Mesenchymal stem cell of adipose (primary cell): ENCODE results near the gene GTF3C1.

DNA sequence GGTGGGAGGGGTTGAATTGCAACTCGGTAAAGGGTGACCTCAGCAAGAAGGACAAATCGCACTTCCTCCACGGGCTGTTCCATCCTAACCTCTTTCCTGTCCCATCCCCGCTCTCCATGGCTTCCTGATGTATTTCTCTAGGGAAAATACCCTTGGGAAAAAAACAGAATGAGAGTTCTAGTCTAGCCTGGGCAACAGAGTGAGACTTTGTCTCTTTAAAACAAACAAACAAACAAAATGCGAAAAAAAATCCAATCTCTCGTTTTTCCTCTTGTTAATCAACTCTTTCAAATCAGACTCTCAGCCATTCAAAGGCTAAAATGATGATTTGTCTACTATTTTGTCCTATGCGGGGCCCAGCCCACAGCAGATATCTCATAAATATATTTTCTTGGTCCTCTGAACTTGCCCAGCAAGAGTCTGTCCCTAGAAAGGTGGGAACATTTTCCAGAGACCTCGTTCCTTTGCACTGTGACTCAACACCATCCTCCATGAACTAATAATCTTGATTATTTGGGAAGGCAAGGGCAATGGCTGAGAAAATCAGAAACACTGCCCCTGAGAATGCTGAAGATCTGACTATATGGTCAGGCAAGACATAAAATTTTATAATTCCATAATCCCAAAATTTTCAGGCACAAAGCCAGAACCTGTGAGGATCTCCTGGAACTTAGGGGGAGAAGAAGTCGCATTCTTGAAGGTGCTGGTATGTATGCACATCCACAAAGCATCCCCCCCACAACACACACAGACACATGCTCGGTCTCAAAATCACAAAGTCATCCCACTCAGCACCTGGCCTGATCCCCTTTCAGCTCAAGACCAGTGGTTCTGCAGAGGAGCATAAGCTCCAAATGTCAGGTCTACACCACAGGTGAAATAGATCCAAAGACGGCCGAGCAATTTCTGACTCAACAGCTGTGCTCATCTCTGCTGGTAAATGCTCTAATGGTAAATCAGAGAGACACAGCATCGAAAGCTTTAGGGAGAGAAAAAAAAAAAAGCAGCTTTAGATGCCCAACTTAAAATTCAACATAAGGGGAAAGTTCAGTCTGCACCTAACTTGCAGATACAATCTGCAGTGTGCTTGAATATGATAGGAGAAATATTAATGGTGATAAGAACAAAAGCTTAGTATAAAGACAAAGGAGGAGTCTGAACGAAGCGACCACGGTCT is 56.8 kb downstream of the ARHGAP17 start:
- CAGE, long polyA plus RNA = no peak

- CAGE, long polyA plus RNA = no peak
These were observed 686 bp downstream of the ARHGAP17 start for GRCh38 chr16:25014165-25015201.

GRCh38 chr16:25051841-25052349 is 36.7 kb upstream of the ARHGAP17 start:
- CAGE, long polyA plus RNA = no peak

- CAGE, long polyA plus RNA = no peak
These were observed 38.6 kb upstream of the AQP8 start for GRCh38 chr16:25177988-25178686.

DNA sequence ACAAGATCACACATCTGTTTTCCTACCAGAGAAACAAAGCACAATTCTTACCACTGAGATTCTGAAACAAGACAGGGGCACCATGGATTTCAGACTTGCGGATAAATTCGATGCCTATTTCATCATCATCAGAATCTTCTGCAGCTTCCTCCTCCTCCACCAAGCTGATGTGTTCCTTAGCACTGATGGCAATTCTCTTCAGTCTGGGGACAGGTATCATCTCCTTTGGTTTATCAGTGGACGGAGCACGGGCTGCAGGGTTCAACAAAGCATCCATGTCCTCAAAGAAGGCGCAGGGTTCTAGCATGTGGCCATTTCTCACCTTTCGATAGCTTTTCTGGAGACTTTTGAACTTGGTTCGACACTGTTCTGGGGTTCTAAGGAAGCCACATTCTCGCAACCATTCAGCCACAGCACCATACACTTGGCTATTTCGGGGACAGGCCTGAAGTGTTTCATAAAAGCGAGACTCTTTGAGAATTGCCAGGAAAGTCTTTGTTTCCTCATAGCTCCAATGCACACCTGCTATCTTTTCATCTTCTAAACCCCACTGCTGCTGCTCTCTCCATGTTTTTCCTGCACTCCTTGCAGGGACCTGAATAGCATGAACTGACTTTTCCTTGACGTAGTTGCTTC is 10.9 kb downstream of the ZKSCAN2 start:
- CAGE, long polyA plus RNA = no peak

- CAGE, long polyA plus RNA = no peak
These were observed 717 bp downstream of the ZKSCAN2 start for GRCh38 chr16:25256948-25257307.

- CAGE, long polyA plus RNA = no peak
These were observed 127.6 kb upstream of the HS3ST4 start for GRCh38 chr16:25564212-25564564.

DNA sequence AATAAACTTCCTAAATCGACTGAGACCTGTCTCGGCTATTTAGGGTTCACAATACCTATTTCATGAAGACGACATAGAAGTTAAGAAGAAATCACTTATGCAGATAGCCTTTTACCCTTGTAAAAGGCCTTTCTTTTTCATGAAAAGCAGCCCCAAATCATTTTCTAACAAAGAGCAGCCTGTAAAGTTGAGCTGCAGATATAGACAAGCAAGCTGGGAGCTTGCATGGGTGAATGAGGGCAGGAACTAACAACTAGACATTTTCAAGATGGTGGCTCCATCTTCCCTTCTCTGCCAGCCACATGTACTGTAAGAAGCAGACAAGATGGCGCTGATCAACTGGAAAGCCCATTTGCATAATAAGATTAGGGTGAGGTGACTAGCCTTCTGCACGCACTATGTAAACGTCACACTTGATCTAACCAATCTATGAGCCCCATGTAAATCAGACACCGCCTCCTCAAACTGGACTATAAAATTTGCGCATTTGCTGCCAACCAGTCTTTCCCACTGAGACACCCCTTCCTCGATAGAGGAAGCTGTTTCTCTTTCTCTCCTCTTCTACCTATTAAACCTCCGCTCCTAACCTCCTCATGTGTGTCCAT is 4.6 kb upstream of the KDM8 start:
- CAGE, long polyA plus RNA = no peak

DNA sequence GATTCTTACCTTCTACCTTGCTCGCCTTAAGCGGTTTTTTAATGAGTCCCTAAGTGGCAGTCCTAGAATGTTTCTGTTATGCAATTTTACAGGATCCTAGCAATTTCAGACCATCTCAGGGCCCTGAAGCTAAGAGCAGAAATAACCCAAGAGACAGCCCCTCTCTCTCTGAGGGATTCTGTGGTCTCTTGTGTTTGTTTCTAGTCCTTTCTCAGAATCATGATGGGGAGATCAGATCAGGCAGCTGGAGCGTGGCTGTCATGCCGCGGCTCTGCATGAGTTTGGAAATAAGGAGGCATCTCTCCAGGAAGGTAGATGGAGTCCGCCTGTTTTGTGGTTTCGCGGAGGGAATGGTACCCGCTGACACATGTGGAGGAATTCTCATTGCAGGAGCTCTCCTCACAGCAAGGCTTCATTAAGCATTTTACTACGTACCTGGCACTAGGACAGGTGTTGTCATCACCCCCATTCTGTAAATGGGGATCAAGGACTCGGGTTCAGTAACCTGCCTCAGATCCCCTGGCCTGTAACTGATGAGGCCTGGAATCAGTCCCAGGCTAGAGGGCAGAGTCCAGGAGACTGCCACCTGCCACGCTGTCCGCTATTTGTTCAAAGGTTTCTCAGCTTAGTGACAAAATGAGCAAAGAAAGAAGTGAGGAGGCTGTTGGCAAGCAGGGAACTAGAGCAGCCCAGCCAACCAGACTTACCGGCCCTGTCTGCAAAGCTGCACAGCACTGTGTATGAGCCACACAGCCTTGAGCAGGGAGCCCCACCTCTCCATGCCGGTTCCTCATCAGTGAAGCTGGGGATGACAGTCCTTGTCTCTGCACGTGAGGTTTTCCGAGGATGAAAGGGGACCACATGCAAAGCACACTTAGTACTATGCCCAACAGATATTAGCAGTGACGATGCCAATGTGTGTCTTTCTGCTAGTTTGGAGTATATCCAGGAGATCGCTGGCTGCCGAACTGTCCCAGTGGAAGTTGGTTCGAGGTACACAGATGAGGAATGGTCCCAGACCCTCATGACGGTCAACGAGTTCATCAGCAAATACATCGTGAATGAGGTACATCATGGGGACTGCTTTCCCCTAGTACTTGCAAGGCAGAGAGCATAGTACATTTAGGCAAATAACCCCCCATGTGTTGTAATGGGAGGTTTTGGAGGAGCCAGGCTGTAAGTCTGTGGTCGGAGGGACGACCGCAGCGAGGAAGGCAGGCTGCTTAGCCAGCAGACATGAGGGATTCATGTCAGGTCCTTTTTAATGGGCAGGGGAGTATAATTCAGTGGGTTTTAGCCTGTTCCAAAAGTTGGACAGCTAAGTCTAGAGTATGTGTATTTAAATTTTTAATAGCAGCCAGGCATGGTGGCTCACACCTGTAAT is 11.1 kb downstream of the KDM8 start:
- CAGE, long polyA plus RNA = no peak

- CAGE, long polyA plus RNA = no peak
These were observed 31.9 kb downstream of the KDM8 start for GRCh38 chr16:27234922-27235859.

DNA sequence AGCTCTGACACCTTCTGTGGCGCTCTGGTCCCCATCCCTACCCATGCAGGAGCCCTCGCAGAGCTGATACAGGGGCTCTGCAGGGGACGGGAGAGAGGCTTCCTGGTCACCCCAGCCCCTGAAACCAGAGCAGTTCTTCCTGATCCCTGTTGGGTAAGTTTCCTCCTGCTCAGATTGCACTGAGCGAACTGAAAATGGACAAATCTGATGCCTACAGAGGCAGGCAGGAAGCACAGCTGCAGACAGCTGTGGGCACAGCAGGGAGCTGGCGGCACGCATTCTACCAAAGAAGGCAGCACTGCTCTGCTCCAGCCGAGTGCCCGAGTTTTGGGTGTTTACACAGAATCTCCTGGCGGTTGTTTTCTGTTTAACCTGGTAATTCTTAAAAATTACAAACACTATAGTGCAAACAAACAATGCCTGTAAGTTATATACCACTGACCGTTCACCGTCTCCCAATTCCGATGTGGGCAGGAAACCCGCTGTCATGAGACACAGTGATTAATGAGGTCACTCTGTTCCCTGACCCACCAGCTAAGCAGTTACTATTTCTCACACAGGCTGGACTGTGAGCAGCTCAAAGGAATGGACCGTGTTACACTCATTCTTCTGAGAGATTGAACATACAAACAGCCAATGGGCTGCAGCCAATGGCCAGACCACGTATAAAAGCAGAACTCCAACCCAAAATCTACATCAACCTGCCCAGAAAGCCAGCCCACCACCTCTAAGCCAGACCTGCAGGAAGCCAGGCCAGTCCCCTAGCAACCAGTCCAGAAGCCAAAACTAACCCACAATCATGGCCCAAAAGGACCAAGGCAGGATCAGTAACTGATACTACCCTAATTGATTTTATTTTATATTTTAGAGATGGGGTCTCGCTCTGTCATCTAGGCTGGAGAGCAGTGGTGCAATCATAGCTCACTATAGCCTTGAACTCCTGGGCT is 25.5 kb downstream of the NSMCE1 start:
- CAGE, long polyA plus RNA = no peak

- CAGE, long polyA plus RNA = no peak
These were observed 14.5 kb downstream of the NSMCE1 start for GRCh38 chr16:27253968-27254556.

- CAGE, long polyA plus RNA = no peak
These were observed 10.3 kb downstream of the NSMCE1 start for GRCh38 chr16:27258066-27258796.

DNA sequence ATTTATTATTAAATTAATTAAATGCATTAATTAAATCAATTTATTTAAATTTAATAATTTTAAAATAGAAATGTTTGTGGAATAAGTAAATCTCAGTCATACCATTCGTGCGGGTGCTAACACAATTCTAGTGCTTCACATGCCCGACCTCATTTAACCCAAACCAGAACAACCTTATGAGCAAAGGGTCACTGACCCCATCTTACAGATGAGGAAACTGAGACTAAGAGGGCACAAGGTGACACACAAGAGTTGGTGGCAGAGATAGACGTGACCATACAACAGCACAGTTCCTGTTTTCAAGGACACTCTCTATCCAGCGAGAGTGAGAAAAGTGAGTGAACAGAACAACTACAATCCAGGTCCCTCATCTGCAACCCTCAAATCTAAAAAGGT is 1.4 kb downstream of the NSMCE1 start:
- CAGE, long polyA plus RNA = no peak

- CAGE, long polyA plus RNA = no peak
These were observed 5.1 kb downstream of the IL4R start for GRCh38 chr16:27318798-27319340.

DNA sequence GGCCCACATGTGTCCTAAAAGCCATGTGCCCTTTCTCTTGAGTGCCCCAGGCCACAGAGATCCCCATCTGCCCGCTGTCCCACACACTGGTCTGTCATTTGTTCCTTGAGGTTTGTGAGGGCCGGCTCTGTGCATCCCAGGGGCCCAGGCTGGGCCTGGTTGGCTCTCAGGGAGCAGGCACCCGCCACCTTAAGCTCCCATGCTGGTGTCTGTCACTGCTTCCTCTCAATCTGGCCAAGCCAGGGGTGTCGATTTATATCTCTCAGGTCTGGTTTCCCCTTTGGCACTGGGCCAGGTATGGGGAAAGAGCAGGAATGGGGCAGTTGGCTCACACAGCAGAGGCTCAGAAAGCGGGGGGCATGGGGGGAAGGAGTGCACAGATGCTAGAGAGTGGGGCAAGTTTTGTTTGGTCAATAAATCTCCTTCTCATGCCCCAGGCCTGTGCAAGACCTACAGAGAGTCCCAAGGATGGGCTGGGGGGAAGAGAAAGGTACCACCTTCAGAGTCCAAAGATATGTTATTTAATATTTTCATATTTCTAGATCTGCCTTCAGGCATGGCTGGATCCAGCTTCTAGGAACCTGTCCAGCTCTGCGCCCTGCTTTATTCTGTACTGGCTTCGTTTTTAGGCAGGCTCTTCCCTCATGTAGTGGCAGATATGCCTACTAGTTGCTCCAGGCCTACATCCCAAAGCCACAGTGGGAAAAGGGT is 34.3 kb downstream of the IL4R start:
- CAGE, long polyA plus RNA = no peak

DNA sequence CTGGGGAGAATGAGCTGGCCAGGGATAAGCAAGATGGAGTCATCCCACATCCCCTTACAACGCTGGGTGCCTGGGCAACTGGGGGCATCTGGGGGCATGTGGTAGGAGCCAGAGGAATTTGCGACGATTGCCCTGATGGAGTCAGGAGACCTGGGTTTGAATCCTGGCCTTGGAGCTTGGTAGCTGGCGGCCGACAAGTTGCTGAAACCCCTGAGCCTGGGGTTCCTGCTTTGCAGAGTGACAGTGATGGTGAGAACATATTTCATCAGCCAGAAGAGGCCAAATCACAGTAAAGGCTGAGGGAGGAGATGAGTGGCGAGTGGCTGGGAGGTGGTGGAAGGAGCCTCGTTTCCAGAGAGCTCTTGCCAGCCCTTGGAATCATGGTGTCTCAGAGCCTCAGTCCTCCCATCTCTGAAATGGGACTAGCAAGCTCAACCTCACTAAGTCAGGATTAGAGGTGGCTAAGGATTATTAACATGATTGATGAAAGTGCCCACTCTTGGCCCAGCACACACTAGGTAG is 42.9 kb downstream of the IL4R start:
- CAGE, long polyA plus RNA = no peak

DNA sequence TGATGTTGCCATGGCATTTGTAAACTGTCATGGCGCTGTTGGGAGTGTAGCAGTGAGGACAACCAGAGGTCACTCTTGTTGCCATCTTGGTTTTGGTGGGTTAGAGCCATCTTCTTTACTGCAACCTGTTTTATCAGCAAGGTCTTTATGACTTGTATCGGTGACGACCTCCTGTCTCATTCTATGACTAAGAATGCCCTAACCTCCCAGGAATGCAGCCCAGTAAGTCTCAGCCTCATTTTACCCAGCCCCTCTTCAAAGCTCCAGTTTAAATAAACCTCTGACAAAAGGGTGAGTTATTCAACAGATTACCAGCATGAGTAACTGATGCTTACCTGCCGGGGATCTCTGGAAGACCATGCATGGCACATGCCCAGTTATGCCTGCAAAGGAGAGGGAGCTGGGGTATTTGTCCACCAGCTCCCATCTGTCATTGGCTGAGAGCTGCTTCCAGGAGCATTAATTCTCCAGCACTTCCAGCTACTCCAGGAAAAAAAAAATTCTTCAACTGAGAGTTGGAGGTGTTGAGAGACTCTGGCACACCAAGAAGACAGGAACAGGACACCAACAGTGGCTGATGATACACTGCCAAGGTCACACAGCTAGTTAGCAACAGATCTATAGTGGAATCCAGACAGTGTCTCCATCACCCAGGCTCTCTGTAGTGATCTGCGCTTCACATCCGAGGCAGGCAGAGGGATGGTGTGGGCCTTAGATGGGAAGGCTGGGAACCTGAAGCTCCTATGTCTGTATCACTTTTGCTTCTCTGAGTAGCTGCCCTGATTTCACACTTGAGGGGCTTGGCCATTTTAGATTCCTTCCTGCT is 36.5 kb upstream of the IL21R start:
- CAGE, long polyA plus RNA = no peak

- CAGE, long polyA plus RNA = no peak
These were observed 17.4 kb downstream of the GTF3C1 start for GRCh38 chr16:27532265-27532704.

- CAGE, long polyA plus RNA = no peak
These were observed at the start of gene GTF3C1 for GRCh38 chr16:27549261-27550251. Gene GTF3C1 (minus strand): TSS chr16:27549913.